Diencephalon (tissue), 2 donors: ENCODE measurements around a stretch of chr6.

DNA sequence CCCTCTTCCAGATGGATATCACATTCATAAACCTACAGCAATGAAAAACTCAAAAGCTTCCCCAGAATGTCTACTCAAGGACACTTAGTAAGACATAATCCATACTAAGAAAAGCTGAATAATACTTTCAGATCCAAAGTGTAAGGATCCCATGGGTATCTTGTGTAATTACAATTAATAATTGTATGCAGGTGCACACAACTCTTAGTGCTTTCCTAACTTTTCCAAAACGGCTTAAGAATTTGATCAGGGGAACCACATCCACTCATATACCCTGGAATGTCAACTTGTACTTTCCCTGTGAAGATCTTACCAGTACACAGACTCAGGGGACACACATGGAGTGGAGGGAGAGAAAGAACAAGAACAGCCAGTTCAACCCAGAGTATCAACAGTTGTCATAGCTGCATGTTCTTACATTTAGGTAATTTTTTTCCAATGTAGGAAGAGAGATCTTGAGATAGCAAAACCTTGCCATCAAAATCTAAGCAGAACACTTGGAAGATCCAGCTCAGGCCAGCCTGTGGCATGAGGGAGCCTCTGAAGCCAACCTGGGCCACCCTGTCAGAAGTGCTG lies 125.0 kb upstream of the TCF21 start:
- RAMPAGE, long total RNA: no peak

- RAMPAGE, long total RNA: no peak
Observed at GRCh38 chr6:133951067-133951687, 1.8 kb upstream of the TBPL1 start.

DNA sequence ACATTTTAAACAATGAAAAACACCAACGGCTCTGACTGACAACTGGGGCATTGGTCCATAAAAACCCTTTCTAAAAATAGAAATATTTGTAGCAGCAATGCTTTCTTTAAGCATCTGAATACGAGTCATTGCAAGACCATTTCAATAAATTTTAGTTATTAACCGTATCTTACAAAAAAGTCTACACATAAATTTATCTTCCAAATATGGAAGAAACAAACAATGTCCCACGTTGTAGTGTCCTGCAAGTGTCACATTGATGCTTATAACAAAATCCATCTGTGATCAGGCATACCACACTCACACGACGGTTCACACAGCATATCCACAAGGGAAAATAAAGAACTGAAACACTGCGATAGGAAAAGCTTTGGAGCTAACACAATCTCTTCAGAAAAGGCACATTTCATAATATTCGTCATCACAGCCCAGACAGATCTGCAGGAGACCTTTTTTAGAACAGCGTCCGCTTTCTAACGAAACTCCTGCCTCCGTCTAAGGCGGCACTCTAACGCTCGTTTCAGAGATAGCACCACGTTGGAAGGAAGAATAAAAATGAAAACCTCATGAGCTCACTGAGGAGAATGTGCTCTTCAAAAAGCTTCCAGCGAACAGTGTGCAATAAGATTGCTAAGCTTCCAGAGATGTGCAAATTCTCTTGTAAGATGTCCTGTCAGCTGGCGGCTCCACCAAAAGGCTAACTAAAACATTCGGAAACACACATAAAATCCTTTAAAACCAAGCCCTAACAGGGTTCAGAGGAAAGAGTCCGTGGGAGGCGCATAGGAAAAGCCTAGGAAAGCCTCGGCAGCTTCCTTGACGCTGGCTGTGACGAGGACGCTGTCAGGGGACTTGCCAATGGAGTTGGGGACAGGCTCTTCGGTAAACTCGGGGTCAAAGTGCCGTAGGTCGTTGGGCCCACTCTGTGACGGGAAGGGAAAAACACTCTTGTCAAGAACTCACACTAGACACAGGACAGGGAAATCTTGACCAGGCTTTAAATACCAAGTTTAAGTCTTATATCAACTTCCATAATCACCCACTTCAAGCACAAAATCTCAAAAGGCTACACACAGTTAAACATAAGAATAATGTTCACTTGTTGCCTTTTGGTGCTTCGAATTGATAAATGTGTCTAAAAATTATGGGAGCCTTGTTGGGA lies 117.5 kb upstream of the SLC2A12 start:
- RAMPAGE, long total RNA: no peak

GRCh38 chr6:134249932-134250500 lies 67.9 kb downstream of the SGK1 start:
- RAMPAGE, long total RNA: no peak

GRCh38 chr6:134256773-134257321 lies 61.1 kb downstream of the SGK1 start:
- RAMPAGE, long total RNA: no peak

- RAMPAGE, long total RNA: no peak
Observed at GRCh38 chr6:134307725-134308470, 10.0 kb downstream of the SGK1 start.

DNA sequence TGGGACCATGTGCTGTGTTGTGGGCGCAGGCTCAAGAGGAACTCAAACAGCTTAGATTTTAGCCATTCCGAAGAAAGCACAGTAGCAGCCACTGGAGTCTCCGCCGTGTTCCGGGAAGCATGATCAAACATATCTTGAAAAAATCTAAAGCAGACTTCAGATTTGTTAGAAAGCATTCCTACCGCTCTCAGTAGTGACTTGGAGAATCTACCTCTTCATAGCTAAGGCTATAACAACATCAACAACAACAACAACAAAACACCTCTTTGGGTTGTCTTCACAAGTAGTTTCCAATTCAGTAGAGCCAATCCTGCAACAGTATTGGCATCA lies 6.2 kb downstream of the SGK1 start:
- RAMPAGE, long total RNA: no peak

GRCh38 chr6:134464527-134465083 lies 146.7 kb upstream of the SGK1 start:
- RAMPAGE, long total RNA: no peak

- RAMPAGE, long total RNA: no peak
Observed at GRCh38 chr6:134519352-134519987, 201.6 kb upstream of the SGK1 start.

- RAMPAGE, long total RNA: no peak
Observed at GRCh38 chr6:134523931-134524417, 206.1 kb upstream of the SGK1 start.

GRCh38 chr6:134821838-134822603 lies 127.9 kb downstream of the ALDH8A1 start:
- RAMPAGE, long total RNA: no peak

DNA sequence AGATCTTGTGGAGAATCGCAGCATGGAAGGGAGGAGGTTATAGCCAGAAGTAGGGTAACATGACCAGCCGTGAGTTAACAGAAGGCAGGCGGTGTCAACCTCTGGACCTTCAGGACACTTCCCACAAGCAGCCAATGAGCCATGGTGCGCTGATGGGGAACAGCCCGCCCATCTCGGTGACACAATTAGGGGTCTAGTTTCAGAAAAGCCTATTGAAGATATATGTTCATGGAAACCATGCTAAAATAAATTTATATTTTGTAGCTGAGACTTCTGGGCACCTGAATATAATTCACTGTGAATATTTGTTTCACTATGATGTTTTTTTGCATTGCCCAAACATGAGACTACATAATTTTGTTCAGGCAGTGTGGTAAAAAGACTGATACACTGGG lies 98.2 kb downstream of the ALDH8A1 start:
- RAMPAGE, long total RNA: no peak

DNA sequence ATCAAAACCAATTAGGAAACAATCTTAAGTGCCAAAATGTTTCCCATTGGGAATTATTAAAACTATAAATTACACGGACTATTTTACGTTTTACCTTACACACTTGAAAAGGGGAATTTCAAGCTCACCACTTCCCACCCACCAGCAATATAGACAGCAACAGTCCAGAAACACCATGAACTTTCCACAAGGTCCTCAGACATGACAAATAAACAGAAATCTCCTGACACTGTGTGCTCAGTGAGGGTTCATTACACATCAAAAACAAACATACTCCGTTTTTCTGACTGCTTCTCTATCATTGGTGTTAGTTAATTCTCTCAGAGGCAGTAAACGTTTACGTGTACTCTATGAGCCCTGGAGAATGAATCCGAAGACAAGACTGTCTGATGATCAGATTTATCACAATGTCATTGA lies 86.2 kb downstream of the ALDH8A1 start:
- RAMPAGE, long total RNA: no peak

DNA sequence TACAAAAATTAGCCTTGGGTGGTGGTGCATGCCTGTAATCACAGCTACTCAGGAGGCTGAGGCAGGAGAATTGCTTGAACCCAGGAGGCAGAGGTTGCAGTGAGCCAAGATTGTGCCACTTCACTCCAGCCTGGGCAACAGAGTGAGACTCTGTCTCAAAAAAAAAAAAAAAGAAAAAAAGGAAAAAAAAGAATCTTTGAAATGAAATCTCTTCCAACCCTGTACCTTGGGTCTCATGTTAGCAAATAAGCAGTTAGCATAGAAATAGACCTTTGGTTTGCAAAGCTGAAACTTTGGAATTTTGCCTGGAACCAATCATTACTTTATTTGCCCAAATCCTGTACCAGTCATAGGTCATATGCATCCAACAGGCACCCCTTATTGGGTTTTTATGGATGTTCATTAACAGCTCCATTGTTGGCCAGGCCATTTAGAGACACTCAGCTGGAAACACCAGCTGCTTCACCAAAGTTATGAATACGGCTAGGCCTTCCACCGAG lies 53.1 kb downstream of the ALDH8A1 start:
- RAMPAGE, long total RNA: no peak

DNA sequence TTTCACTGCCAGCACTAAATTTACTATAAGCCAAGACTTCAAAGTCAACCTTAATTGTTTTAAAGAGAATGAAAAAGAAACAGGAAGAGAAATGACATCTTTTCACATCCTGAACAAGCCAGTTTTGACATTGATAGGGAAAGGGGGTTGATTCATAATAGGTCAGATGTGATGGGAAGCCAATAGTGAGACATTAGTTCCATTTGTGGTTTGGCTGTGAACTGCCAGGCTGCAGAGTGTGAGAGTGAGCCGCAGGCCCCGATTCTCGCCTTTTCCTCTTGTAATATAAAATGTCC lies 52.6 kb upstream of the MYB start:
- RAMPAGE, long total RNA: no peak

- RAMPAGE, long total RNA: no peak
Observed at GRCh38 chr6:135182628-135183374, 1.7 kb downstream of the MYB start.

GRCh38 chr6:135217054-135218216 lies 36.3 kb downstream of the MYB start:
- RAMPAGE, long total RNA: no peak

DNA sequence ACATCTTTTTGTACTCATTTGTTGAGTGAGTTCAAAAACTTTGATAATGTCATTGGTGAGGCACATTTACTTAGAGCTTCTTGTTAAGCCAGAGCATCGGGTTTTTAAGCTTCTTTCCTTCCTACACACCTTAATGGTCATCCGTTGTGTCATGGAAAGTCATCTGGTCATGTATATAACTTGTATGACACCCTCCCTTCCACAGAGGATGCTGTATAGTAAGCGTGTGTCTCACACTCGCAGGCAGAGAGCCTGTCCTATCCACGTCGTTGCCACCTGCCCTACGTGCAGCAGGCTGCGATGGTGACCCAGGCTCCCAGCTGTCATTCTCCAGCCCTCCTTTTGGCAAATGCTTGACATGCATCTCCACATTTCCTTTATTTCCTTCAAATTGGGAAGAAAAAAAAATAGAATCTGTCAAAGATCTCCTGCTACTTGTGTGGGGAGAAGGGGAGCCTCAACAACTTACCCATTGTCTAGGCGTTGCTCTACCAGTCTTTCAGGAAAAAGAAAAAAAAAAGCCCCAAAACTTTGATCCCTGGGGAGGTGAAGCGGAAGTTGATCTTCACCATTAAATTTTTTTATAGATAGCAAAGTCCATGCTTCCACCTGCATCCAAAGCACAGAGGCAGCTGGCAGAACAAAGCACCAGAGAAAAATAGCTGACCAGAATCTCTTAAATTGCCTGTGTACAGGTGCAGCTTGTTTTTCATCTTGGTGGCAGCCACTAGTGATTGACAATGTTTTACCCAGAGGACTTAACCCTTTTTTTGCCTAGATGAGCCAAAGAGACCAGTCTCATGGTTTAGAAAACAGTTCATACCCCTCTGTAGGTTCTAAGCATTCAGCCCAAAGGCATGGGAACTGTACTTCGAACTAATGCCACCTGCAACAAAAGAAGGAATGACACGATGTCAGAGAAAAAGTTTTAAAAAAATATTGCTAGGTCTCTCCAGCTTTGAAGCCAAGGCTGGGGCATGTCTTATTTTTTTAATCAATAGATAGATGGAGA lies 85.8 kb downstream of the MYB start:
- RAMPAGE, long total RNA: no peak

DNA sequence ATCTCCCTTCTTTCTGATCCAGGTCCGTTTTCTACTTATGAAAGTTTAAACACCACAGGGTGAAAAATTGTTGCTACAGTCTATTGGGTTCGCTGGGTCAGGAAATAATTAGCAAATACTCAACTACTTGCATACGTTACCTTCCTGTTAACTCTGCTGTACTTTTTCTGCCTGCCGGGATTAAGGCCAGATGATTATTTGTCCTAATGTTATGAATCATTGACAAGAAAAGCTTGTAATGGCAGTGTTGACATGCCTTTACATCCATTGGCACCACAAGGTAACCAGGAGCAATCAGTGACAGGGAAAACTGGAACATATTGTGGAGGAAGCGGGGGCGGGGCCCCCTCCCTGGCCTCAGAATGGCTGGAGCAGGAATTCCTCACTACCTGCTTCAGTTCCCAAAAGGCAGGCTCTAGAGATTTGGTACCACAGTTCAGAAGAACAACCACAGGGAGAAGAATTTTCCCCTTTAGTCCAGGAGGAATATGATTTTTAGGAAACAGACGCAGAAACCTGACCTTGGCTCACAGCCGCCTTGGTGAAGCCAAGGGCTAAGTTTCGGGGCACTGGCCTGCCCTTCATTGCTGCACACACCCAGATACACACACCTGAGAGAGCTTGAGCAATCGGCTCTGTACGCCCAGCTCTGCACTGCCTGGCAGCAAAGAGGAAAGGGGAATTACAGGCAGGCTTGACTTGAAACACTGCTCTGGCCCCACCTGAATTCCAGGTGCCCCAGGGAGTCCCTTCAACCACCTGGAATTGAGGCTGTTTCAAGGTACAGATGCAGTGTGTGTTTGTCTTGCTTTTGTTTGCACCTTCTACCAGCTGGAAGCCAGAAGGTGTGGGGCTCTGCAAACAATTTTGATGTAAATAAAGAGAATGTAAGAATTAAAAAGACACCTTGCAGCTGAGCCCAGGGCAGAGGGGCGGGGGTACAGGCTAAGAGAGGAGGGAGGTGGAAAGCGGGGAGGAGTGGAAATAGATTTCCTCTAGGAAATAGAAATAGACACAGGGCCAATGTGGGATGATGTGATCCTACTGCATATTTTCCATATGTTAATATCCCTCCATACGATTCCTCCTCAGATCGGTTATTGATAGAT lies 89.8 kb downstream of the MYB start:
- RAMPAGE, long total RNA: no peak

- RAMPAGE, long total RNA: no peak
Observed at GRCh38 chr6:136276012-136276970, 13.4 kb downstream of the BCLAF1 start.